Hematopoietic multipotent progenitor cell (in vitro differentiated cells): ENCODE measurements around a stretch of chr13.

GRCh38 chr13:42819525-42820094 is 38.2 kb downstream of the FAM216B start:
- CAGE, long polyA plus RNA: no peak

GRCh38 chr13:42870189-42870999 is 89.0 kb downstream of the FAM216B start:
- CAGE, long polyA plus RNA: no peak

DNA sequence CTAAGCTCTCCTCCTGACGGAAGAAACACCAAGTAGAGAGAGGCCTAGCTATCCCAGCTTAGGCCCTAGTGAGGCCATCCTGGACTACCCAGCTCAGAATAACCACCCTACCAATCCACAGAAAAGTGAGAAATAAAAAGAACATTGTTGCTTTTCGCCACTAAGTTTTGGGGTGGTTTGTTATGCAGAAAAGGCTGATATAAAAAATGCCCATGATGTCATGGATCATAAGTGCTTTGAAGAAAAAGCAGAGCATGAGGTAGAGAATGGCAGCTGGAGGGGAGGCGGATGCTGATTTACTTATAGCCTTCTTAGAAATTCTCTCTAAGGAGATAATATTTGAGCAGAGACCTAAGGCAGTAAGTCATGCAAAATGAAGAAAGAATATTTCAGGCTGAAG is 73.5 kb downstream of the DNAJC15 start:
- CAGE, long polyA plus RNA: no peak

- CAGE, long polyA plus RNA: no peak
Observed at GRCh38 chr13:43986146-43986964, 106.7 kb downstream of the LACC1 start.

DNA sequence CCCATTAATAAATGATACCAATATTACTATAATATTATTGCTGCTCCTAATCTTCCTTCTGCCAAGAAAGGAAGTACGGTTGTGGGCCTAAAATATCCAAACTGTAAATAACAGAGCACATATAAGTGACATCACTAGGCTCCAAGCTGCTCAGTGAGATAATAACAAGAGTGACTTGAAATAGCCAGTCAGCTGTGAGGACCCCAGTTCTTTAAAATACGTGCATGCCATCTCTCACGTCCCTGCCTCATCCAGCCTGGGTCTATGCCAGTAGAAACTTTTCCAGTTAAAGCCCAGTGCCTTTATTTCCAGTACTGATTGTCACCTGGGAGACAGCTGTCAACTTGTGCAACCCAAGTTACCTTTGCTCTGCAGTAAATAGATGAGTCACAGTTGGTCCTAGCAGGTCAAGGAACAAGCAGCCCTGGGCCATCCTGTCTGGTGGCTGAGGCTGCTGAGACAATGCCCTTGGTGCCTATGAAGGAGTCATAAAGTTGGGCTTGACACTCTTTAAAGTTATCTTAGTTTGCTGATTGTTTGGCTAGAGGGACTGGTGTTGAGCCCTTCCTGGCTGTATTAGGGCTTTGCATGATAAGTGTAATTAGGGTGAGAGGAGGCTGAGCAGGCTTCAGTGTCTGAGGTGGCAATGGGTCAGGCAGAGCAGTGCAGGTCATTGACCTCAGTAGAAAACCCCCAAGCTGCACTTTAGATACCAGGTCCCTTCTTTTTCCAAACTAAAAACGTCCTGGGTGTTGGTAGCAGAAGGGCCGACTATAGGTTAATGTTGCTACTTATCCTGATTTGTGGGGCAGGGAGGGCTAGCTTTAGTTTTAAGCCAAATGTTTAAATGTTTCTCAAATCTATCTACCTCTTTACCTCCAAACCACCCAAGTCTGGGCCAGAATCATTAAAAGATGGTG is 52.6 kb downstream of the SMIM2 start:
- CAGE, long polyA plus RNA: no peak

DNA sequence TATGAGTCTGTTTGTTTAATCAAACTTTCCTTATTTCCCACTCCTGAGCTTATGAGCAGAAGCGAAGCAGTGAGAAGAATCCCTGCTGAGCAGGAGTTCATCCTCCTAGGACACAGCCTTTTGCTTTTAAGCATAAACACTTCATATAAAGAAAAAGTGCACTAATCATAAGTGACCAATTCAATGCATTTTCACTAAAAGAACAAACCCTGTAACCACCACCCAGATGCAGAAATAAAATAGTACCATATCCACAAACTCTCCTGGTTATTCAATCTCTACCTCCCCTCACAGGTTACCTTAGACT is 60.9 kb upstream of the SMIM2 start:
- CAGE, long polyA plus RNA: no peak

- CAGE, long polyA plus RNA: no peak
Observed at GRCh38 chr13:44309705-44310355, 63.8 kb upstream of the SERP2 start.

DNA sequence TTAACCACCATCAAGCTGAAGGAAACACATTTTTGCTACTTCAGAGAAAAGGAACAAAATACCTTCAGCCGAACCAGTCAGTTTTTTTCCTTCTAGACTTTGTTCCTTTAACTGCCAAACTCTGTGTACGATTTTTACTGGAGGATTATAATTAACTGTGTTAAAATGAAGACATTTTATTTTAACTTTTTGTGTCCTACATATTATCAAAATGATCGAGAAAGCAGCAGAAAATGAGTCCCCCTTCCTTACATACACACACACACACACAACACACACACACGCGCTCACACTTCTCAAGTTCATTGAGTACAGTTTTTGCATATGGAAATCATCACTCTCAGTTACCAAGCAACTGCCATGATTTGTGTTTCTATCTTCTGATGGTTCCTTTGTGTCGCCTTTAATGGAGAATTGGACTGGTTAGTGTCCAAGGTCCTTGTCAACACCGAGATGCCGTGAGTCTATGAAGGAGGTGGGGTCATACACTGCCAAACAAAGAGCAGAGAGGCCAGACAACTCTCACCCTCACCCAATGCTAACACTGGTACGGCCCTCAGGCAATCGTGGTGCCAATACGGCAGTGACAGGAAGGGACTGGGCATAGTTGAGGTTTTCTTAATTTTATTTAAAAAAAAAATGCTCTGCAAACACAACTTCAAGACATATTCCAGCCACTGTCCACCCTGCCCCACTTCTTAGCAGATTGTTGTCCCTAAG is 9.7 kb upstream of the SERP2 start:
- CAGE, long polyA plus RNA: no peak

DNA sequence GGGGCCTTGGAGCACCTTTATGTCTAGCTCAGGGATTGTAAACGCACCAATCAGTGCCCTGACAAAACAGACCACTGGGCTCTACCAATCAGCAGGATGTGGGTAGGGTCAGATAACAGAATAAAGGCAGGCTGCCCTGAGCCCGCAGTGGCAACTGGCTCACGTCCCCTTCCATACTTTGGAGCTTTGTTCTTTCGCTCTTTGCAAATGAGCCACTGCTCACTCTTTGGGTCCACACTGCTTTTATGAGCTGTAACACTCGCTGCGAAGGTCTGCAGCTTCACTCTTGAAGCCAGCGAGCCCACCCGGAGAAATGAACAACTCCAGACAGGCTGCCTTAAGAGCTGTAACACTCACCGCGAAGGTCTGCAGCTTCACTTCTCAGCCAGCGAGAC is 40.6 kb downstream of the SERP2 start:
- CAGE, long polyA plus RNA: no peak

DNA sequence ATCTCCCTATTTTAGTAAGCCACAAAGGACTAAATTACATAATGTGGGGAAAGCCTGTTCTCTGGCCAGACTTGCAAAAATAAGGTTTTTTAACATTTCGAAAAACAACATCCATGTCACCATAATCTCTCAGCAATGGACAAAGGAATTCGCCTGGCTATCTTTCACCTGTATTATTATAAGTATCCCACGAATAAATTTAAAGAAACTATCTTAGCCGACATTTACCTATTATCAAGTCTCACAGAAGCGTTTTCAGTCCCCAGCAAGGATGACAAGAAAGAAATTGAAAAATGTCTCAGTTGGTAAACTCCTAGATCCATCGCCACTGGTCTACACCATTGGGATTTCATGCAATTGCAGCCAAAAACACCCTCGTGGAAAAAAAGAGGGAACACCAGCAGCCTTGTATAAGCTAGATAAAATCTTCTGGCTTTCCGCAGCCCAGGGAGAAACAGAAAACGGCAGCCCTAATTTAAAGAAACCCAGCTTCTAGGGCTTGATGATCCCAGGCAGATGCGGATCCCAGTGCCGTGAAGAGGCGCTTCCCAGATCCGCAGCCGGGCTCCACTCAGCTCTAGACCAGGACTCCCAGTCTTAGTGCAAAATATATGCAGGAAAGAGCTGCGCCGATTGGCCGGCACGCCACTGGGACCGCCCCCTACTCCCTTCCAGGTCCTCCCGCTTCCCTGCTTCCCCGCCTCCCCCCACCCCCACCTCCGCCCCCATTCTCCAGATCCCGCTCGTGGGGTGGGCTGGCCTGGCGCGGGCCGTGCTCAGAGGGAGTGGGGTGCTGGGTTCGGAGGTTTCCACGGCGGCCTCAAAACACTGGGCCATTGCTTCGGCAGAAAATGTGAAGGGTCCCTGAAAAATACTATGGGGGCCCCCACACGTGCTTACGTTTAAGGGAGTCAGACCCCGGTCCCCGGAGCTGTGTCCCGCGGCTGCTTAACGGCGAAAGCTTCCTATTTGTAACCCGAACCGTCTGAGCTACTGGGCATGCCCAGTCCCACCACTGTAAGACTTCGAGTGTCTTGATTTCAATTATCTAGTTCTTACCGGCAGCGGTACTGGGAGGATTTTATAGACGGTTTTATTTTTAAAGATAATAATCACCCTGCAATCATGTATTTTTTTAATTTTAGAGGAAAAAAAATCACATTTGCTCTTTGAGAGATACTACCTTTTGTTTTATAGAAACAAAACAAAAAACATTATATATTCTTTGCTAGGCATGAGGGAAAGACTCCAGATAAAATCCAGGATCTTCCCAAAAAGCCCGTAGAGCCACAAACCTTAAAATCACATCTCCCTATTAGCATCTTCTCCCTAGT is 63.1 kb downstream of the SERP2 start:
- CAGE, long polyA plus RNA: start-site peak on the minus strand centred at position 562 of the sequence, 28 bp wide, 214 reads; start-site peak on the minus strand centred at position 987 of the sequence, 90 bp wide, 117 reads

DNA sequence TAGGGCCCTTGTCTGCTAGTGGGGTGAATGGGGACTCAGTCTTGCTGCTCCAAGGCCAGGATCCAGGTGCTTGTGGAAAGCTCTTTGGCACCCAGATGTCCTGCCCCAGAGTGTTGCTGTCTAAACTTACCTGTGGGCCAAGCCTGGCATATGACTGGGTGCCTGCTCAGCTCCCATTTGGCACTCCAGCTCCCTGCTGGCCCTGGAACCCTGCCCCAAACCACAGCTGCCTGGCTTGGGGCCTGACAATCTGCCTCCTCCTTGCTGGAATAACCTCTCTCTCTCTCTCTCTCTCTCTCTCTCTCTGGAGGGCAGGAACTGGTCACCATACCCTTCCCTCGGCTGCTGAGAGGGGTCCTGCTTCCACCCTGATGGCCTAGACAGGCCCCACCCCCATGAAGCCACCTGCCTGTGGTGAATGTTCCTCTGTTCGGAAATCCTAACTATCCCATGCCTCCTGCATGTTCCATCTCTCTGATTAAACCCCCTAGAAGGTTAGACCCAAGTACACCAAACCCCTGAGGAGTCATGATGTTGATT is 158.3 kb upstream of the TSC22D1 start:
- CAGE, long polyA plus RNA: no peak

- CAGE, long polyA plus RNA: no peak
Observed at GRCh38 chr13:44745262-44745730, 169.2 kb upstream of the TSC22D1 start.

- CAGE, long polyA plus RNA: no peak
Observed at GRCh38 chr13:44759595-44759929, 183.4 kb upstream of the TSC22D1 start.

DNA sequence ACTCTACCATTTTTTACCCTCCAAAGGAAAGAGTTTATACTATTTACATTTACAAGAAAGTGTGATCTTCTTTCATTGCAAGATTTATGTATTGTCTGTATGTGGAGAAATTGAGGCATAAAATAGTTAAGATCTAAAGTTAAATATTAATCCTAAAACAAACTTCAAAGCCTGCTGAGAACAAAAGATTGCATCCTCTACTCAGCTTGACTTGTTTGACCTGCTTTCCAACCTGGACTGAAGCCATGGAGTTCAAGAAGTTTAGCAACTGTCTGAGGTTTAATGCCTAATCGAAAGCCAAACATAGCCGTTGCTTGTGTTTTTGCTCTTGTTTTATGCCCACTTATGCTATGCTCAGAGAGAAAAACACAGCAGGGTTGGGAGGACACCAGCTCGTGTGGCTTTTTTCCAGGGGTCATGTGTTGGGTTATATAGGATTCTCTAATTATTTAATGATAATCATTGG is 135.7 kb downstream of the NUFIP1 start:
- CAGE, long polyA plus RNA: no peak

- CAGE, long polyA plus RNA: no peak
Observed at GRCh38 chr13:45055015-45055730, 65.1 kb upstream of the GTF2F2 start.

DNA sequence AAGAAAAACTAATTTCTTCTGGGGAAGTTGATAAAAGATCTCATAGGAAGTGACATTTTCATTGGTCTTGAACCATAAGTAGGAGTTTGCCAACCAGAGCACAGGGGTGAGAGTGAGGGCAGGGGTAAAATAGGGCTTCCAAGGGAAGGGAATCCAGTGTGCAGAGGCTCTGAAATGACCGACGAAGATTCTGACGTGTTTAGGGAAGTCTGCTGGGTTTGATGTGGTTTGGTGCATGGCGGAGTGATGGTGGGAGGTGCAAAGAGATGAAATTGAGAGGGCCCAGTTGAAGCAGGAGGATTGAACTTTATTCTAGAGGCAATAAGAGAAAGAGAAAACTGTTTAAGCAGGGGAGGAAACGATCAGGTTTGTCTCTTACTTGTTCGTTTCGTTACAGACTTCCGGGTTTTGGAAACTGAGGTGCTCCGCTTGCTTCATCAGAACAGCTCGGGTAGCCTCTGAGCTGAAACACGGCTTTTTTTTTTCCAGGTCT is 659 bp upstream of the GTF2F2 start:
- CAGE, long polyA plus RNA: no peak

DNA sequence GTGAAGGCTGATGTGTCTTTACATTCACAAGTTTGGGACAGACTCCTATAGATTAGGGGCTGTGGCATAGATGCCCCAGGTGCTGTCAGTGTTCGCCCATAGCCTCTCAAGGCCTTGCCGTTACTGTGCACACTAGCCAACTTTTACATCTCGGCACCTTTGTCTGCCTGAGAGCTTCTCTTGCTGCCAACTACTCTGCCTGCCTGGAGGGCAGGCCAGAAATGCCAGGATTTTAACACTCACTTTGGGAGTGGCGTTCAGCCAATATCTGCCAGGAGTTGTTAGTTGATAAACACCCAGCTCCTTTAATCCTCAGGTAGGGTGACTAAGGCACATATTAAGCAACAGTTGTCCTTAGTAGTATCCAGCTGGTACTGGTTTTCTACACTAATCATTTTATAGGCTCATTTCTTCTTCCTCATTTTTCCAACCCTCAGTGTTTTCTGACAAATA is 32.7 kb downstream of the KCTD4 start:
- CAGE, long polyA plus RNA: no peak

DNA sequence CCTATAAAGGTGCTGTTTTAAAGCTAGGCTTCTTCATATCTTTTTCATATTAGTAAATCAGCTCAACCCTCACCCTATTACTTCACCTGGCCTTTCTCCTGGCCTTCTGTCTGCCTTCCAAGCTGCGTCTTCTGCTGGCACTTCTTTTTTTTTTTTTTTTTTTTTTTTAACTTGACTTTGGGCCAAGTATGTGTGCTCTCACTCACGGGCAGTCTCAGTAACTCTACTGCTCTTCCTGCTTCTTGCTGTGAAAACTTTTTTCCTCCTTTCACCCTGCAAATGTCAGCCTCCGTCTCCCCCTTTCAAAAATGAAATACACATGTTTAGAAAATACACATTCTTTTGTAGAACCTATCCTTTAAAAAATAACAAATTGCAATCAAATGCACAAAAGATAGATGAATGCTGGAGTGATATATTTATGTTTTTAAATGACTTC is 41.3 kb upstream of the KCTD4 start:
- CAGE, long polyA plus RNA: no peak

DNA sequence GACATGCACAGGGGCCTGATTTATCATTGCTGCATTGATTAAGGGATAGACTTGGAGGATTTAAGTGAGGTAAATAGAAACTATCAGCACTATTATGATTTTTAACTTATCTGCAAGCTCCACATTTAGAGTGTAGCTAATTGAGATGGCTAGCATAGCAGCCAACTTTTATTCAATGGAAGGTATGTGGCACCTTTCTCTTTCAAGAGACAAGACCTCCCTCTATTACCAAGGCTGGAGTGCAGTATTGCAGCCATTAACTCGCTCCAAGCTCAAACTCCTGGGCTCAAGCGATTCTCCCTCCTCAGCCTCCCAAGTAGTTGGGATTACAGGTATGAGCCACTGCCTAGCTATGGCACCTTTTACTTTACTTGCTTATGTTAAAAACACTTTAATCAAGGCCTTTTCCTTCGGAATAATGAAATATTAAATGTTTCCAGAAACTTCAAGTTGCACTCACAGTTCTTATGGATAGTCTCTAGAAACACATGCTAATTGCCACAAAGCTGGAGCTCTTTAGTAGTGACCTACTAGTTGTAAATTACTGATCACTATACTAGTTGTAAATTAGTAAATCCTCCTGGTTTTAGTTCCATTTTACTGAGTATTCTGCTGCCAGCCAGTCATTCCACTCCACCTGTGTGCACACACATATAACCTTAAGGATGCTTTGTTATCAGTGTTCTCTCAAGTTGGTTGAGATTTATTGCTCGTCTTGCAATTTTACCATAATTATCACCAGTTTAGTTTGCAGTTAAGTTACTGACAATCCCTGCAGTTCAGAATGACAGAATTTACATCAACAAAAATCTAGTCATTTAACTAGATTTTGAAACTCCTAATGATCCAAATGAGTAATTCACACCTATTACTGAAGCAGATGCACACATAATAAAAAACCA is 7.9 kb downstream of the TPT1 start:
- CAGE, long polyA plus RNA: no peak

- CAGE, long polyA plus RNA: no peak
Observed at GRCh38 chr13:45334769-45335714, 5.9 kb downstream of the TPT1 start.